M059J (cell line): ENCODE measurements around the gene LLGL1.

DNA sequence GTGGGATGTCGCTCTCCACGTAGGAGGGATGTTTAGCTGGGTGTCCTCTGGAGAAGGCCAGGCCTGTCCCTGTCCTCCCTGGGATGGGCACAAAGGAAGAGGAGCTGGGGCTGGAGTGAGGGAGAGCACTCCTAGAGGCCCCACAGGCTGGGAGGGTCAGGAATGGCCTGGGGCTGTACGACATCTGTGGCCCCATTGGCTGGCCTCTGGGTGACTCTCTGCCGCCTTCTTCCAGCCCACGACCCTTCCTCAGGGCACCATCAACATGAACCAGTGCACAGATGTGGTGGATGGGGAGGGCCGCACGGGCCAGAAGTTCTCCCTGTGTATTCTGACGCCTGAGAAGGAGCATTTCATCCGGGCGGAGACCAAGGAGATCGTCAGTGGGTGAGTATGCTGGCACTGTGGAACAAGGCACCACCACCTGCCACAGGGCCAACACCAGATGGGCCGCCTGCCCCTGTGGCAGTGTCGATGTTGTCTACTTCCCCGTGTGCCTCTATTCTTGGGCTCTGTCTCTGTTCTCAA is 79.6 kb downstream of the PLD6 start:
- RAMPAGE, long total RNA = no peak

GRCh38 chr17:17182087-17182628 is 24.0 kb downstream of the PLD6 start:
- RAMPAGE, long total RNA = no peak

DNA sequence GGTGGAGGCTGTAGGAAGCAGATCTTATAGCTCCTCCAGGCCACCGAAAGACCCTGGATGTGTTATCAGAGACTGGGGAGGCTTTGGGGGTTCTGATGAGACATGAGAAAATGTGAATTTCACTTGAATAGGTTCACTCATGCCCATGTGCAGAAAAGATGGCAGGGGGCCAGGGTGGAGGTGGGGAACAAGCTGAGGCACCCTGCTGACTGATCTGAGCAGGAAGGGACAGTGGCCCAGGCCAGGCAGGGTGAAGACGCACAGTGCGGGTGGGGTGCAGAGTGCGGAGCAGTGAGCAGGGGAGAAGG is 8.2 kb downstream of the FLCN start:
- RAMPAGE, long total RNA = no peak

DNA sequence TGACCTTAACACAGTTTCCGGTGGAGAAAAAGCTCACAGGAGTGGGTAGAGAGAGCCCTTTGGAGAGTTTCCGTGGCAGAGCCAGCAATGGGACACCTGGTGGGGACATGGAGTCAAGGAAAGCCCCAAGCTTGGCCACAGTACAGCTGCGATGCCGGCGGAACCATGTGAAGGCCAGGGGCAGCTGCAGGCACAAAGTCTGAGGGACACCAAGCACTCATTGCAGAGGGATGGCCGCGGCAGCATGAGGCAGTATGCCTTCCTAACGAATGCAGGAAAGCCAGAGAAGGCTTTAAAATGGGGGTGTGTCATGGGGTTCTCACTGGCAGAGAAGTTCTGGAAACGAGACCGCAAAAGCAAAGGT is 7.3 kb downstream of the FLCN start:
- RAMPAGE, long total RNA = no peak

DNA sequence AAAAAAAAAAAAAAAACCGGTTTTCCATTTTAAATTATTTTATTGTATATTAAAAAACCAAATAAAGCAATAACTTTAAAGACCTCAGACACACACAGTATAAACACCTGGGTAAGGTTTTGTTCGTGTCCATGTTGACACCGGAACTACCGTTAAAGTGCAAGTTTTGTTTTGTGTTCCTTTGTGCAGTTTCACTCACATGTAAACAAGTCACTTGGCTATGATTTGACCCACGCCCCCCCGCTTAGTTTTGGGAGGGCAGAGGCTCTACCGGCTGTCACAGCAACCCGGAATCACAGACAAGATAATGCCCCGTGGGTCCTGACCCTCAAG is 1.8 kb downstream of the RASD1 start:
- RAMPAGE, long total RNA = no peak

- RAMPAGE, long total RNA = no peak
Measured at GRCh38 chr17:17526287-17526785, 30.1 kb upstream of the RASD1 start.

DNA sequence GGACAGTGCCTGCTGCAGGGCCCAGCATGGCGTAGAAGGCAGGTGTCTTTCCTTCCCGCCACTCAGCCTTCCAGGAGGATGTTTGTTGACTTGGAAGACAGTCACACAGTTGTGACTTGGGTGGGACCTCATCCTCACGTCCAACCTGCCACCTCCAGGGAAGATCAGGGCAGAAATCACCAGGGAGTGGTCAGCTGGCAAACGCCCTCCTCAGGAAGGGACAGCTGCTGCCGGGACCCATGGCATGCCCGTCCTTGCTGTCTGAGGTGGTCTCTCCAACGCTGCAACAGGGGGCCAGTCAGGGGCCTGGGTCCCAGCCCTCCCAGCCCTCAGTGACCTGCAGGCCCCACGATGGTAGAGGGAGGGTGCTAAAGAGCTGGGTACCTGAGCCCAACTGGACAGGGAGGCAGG is 41.6 kb upstream of the RASD1 start:
- RAMPAGE, long total RNA = no peak

DNA sequence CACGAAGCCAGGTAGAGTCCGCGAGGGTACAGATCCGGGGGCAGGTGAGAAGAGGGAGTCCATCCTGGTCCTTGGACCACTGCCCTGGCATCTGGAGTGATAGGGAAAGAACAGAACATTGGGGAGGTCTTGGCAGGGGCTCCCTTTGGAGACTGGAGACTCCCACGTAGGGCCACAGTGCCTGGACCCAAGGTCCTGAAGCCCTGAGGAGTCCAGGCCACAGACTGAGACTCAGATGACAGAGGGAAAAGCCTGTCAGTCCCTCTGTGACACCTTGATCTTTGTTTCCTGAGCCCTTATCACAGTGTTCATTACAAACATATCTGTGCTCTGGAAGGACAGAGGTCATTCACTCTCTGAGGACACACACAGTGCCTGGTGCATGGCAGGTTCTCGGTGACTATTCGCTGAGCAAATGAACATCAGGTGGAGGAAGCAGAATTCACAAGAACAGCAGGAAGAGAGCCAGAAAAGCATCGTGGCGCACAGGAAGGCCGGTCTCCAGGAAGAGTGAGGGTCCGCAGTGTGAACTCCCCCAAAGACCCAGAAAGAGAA is 20.6 kb downstream of the PEMT start:
- RAMPAGE, long total RNA = no peak

- RAMPAGE, long total RNA = no peak
Measured at GRCh38 chr17:17712352-17713220, 31.3 kb downstream of the RAI1 start.

- RAMPAGE, long total RNA = no peak
Measured at GRCh38 chr17:17736086-17736750, 55.0 kb downstream of the RAI1 start.

- RAMPAGE, long total RNA = no peak
Measured at GRCh38 chr17:17741314-17741779, 60.1 kb downstream of the RAI1 start.

DNA sequence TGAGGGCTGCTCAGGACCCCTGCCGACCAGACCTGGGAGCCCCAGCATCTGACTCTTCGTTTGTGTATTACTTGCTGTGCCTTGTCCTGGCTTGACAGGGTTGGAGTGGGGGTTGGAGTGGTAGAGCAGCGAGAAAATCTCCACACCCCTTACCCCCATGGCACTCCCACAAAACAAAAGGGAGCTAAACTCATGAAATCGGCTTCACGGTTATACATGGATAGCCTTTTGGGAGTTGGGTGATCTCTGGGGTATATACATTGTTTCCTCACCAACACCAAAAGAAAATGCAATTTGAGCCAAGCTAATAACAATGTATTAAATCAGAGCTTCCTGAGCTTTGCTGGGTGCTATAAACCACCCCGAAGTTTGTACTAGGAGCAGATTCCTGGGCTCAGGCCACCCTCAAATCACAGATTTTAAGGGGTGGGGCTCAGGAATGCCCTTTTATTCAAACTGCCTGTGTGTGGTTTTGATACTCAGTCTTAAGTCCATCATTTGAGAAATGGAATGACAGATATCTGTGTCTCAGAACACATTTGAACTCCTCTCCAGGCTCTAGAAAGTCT is 72.1 kb downstream of the RAI1 start:
- RAMPAGE, long total RNA = no peak

DNA sequence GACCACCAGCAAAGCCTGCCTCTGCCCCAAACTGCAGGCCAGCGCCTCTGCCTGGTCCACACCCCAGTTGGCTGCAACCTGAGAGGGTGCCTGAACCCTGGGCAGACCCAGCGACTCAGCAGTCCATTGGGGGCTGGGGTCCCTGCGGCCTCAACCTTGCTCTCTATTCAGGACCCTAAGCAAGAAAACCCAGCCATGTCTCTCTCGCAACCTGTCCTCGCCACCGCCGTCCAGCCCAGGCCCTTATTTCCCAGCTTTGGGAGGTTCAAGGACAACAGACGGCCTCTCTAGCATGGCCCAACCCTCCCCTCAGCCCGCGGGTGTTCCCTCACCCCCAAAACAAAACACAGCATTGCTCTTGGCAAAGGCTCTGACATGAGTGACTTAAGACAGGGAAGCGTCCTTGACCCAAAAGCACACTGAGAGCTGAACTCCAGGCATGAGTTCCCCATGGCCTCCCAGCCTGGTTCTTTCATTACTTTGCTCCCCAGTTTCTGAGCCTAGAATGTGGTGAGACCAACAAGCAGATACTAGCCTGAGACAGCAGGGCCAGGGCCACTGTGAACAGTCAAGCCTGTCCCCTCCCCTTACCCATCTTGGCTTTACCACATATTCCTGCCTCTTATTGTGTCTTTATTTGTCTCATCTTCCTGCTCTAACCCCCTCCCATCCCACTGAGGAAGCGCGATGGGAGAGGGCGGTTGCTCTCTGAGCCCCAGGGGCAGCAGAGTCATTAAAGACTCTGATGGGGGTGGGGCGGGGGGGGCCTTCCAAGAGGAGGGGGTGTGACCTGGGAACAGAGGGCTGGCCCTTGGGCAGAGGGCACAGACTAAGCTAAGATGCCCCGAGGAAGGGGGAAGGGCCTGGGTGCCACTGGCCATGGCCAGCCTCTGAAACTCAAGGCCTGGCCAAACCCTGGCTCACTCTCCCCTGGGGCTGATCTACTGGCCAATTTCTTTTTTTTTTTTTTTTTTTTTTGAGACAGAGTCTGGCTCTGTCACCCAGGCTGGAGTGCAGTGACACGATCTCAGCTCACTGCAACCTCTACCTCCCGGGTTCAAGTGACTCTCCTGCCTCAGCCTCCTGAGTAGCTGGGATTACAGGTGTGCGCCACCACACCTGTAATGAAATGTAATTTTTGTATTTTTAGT is 11.8 kb downstream of the SREBF1 start:
- RAMPAGE, long total RNA = no peak

- RAMPAGE, long total RNA = no peak
Measured at GRCh38 chr17:17841685-17842264, 5.0 kb upstream of the SREBF1 start.

- RAMPAGE, long total RNA = no peak
Measured at GRCh38 chr17:18038051-18038773, 756 bp downstream of the ATPAF2 start.

GRCh38 chr17:18070844-18071392 is 16.8 kb upstream of the DRG2 start:
- RAMPAGE, long total RNA = no peak

DNA sequence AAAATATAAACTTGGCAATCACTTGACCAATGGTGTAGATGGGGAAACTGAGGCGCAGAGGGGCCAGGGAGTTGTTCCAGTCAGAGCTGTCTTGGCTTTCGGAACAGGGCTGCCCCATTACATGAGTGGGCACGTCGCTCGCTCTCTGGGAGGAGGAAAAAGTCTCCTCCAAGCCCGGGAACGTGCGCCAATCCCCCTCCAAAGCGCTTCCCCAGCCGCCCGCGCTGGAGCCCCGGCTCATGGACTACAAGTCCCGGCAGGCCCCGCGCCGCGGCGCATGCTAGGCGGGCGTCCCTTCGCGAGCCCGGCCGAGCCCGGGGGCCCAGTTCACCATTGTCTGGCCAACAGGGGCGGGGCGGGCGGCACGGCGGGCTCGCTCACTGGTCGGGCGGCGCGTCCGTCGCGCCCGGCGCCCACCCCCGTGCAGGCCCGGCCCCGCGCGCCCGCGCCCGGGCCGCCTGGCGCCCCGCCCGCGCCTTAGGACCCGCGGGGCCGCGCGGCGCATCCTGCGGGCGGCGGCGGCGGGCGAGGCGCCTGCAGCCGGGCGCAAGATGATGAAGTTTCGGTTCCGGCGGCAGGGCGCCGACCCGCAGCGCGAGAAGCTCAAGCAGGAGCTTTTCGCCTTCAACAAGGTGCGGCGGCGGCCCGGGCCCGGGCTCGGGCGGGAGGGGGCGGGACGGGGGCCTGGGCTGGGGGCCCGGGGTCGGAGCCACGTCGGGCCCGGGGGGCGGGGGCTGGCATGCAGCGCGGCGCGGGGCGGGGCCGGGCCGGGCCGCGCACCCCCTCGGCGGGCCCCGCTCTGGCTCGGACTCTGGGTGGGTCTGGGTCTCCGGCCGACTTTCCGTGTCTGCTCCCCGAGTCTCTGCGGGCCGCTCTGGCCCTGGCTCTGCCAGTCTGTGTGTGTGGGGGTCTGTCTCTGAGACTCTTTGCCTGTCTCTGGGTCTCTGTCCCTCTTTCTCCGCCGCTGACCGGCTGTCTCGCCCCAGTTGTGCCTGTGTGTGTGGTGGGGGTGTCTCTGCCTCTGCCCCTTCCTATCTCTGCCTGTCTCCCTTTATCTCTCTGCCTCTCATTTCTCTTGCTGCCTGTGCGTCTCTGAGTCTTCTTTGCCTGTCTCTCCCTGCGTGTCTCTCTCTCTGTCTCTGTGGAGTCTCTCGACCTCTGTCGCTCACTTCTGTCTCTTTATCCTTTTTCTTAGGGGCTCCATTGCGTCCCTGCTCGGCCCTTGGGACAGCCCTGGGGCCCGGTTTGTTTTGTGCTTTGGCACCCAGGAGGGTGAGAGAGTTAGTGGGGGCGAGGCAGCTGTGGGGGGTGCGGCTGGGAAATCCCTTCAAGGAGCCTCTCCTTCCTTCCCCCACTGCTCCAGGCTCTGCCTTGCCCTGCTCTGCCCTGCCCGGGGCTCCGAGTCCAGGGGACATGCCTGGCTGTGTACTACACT is at the start of gene LLGL1:
Gene LLGL1 (plus strand): TSS at position 504 of the 1,435 bp plus-strand sequence.
- RAMPAGE, long total RNA = no peak

- RAMPAGE, long total RNA = no peak
Measured at GRCh38 chr17:18226567-18227050, 1.2 kb downstream of the LLGL1 start.

DNA sequence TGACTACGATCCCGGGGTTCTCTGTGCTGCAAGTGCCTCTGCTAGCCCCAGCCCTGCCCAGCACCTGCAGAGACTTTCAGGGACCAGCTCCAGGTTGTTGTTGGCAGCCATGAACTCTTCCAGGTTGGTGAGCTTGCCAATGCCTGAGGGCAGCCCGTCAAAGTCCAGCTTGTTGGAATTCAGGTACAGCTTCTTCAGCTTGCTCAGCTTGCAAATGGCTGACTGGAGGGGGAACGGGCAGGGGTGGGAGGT is 5.4 kb downstream of the FLII start:
- RAMPAGE, long total RNA = no peak

DNA sequence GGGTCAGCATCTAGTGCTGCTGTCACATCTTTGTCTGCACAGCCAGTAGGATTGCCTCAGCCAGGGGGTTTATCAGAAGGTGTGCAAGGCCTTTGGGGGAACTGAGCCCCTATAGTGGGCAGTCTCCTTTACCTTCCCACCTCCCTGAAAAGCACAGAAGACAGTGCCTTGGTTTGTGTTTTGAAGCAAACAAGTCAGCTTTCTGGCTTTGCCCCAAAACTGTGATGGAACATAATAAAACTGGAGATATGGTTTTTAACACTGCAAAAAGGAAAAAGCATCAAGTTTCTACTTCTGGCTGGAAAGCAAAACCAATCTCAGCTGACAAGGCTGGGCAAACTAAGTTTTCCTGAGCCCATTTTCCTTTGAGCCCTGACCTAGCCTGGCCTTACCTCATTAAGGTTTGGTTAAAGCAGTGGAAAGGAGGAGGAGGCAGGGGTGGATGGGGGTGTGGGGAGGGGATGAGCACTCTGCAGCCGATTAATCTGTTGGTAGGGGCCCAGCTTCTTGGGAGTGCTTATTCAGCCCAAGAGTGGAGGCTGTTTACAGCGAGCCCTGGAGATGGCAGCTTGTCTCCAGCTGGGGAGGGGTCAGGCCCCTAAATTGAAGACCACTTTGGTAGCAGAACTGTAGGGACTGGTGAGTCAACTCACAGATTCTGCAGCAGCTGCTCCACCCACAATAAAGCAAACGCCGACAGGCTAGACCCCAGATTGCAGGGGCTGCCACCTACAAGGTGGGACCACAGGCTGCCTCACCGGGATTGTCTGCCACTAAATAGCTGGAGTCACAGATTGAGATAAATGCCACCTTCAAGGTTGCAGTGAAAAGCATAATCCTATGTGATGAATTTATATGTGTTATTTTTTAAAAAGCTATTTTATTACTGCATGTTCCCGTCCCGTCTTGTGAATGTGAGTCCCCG is 12.0 kb downstream of the SMCR8 start:
- RAMPAGE, long total RNA = no peak